Mesenchymal stem cell of the bone marrow (primary cell): ENCODE measurements around the gene IFT57.

DNA sequence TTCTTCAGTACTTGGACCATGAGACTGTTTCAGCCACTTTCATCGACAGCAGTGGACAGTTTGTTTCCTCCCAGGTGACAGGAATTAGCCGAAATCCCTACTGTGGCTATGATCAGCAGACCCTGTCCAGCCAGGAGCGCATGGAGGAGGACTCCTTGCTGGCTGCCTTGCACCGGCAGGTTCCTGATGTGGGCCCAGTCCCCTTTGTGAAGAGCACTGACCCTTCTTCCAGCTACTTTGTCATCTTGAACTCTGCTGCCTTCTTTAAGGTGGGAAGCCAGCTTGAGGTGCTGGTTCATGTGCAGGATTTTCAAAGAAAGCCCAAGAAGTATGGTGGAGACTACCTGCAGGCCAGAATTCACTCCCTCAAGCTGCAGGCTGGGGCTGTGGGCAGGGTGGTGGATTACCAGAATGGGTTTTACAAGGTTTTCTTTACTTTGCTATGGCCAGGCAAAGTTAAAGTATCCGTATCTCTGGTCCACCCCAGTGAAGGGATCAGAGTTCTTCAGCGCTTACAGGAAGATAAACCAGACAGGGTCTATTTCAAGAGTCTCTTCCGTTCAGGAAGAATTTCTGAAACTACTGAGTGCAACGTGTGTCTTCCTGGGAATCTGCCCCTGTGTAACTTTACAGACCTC lies 22.3 kb downstream of the NXPE3 start:
- CAGE, long polyA plus RNA: no peak

DNA sequence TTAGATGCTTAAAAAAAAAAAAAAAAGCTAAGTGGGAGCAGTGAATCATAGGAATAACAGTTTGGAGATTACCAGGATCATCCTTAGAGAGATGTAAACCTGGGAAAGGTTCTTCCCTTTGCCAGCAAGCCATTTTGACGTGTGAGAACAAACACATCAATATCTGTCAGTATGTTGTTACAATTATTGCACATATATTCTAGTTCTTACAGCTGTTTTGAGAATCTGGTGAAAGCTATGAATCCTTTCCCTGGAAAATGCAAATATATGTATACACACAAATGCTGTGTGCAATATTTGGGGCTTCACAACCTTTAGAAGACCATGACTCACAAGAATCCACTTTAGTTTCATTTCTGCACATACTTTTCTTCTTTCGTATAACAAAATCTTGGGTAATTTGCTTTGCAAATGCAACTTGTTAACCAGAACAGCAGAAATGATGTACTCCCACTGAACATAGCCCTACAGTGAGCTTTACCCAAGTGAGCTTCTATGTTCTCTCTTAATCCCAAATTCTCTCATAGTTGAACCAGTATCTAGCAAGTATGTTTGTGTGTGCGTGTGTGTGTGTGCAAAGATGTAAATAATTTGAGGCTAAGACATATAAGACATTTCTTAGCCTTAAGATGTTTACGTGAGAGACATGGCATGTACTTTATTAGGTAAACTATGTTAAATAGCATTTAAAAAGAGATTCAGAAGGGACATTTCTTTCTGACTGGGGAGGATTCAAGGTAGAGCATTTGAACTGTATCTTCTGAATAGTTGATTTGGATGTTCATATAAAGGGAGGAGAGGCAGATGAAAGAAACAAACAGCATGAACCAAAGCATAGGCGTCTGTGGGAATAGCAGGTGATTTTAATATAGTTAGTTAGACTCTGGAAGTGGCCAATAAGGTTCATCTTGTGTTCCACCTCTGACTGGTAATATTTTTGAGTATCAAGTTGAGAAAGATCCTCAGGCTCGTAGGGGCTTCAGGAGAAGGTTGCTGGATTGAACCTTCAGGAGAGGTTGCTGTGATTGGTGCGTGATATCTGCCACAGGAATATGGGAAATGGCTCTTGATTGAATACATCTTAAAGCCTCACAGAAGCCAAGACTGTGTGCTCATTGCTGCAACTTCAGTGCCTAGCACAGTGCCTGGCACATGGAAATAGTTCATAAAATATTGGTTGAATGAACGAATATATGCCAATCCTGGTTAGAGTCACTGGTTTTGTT lies 12.4 kb downstream of the NFKBIZ start:
- CAGE, long polyA plus RNA: no peak

GRCh38 chr3:101936460-101937315 lies 87.4 kb downstream of the NFKBIZ start:
- CAGE, long polyA plus RNA: no peak

- CAGE, long polyA plus RNA: no peak
Measured at GRCh38 chr3:102085711-102086093, 236.4 kb downstream of the NFKBIZ start.

GRCh38 chr3:102130236-102130799 lies 281.0 kb downstream of the NFKBIZ start:
- CAGE, long polyA plus RNA: no peak

- CAGE, long polyA plus RNA: no peak
Measured at GRCh38 chr3:104523176-104523512, 843.6 kb upstream of the ALCAM start.

GRCh38 chr3:104850372-104850663 lies 516.4 kb upstream of the ALCAM start:
- CAGE, long polyA plus RNA: no peak

GRCh38 chr3:105798736-105799061 lies 70.1 kb downstream of the CBLB start:
- CAGE, long polyA plus RNA: no peak

GRCh38 chr3:105862394-105862818 lies 6.4 kb downstream of the CBLB start:
- CAGE, long polyA plus RNA: no peak

DNA sequence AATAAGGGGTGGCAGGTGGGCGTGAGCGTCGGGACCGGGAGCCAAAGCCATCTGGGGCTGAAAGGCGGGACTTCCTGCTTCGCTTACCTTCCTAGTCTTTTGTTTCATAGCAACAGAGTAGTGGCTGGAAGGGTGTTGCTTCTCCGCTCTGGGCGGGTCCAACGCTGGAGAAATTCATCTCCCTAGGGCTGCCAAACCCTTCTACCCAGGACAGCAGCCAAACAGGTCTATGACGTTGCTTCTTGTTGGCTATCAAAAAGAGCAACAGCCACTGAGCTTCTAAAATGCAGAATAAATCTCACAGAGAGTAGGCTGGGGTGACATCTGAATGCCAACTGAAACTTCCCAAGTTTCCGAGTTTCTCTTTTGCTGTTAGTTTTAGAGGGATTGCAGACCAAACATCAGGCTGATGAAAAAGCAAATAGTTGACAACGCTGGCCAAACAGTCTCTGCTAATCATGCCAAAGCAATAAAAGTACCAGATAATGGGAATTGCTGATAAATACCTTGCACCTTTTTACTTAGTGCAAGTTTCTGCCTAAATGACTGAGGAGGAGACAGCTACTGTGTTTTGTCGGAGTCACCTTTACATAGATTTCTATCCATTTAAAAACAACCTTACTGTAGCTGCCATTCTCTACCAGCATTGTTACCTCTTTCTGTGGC lies 659 bp upstream of the CBLB start:
- CAGE, long polyA plus RNA: no peak

GRCh38 chr3:106193504-106193837 lies 324.7 kb upstream of the CBLB start:
- CAGE, long polyA plus RNA: no peak

DNA sequence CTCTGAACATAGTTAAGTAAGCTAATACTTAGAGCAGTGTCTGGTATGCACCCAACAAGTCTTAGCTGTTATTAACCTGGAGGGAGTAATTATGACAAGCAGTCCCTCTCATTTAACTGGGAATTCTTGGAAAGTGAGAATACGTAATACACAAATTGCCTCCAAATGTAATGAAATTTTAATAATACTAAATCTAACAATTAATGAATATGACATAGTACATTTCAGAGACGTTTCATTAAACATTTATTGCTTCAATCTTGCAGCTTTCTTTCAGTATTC lies 2.6 kb upstream of the CCDC54 start:
- CAGE, long polyA plus RNA: no peak

DNA sequence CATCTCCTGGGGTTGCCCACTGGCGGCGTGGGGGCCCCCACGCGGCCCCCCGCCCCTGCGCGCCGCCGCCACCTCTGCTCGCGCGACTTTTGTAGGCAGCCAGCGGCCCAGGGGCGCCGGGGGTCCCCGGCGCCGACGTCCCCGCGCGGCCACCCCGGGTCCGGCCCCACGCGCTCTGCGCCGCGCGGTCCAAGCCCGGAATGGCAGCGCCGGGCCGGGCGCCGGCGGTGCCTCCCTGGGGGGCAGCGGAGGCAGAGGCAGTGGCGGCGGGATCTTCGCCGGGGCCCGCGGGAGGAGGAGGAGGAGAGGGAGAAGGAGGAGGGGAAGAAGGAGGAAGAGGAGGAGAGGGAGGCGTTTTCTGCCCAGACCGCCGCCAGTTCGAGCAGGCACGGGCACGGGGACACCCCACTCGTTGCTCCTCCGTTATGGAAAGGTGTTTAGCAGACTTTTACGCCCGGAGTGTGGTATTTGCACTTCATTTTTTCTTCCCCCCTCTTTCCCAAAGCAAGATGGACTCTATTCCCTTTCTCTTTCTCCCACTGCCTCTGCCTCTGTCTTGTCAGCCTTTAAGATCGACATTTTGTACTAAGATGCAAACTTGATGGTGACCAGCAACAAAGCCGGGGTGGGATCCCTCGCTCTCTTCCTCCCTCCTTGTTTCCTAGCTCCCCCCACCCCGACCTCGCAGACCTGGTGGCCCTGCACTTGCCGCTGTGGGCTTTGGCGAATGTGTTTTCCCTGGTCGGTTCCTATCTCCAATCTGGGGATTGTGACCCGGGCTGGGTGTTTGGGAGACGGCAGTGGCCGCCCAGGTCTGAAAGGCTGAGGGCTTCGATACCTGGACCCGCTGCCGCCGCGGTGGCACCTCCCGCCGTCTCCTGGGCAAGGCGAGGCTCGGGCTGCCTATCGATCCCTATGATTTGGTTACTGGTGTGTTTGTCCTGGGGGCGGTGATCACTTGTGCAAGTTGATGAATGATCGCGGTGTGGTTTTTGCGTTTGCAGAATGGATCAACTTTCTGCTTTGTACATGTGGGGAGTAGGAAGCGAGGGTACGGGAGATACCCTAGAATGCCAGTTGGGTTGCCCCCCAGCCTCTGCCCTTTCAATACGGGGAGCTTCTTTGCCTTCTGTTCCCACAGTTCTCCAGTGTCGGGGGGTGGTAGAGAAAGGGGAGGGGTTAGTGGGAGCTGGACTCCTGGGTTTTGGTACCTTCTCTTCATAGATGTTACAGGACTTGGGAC lies 2.7 kb downstream of the BBX start:
- CAGE, long polyA plus RNA: no peak

GRCh38 chr3:107570140-107570955 lies 47.6 kb downstream of the BBX start:
- CAGE, long polyA plus RNA: no peak

- CAGE, long polyA plus RNA: no peak
Measured at GRCh38 chr3:107698937-107699479, 176.2 kb downstream of the BBX start.

GRCh38 chr3:107800573-107801311 lies 278.0 kb downstream of the BBX start:
- CAGE, long polyA plus RNA: no peak

- CAGE, long polyA plus RNA: no peak
Measured at GRCh38 chr3:108055779-108056433, 34.9 kb downstream of the CD47 start.

GRCh38 chr3:108130093-108130650 lies 39.3 kb upstream of the CD47 start:
- CAGE, long polyA plus RNA: no peak

- CAGE, long polyA plus RNA: no peak
Measured at GRCh38 chr3:108131648-108131986, 40.8 kb upstream of the CD47 start.

DNA sequence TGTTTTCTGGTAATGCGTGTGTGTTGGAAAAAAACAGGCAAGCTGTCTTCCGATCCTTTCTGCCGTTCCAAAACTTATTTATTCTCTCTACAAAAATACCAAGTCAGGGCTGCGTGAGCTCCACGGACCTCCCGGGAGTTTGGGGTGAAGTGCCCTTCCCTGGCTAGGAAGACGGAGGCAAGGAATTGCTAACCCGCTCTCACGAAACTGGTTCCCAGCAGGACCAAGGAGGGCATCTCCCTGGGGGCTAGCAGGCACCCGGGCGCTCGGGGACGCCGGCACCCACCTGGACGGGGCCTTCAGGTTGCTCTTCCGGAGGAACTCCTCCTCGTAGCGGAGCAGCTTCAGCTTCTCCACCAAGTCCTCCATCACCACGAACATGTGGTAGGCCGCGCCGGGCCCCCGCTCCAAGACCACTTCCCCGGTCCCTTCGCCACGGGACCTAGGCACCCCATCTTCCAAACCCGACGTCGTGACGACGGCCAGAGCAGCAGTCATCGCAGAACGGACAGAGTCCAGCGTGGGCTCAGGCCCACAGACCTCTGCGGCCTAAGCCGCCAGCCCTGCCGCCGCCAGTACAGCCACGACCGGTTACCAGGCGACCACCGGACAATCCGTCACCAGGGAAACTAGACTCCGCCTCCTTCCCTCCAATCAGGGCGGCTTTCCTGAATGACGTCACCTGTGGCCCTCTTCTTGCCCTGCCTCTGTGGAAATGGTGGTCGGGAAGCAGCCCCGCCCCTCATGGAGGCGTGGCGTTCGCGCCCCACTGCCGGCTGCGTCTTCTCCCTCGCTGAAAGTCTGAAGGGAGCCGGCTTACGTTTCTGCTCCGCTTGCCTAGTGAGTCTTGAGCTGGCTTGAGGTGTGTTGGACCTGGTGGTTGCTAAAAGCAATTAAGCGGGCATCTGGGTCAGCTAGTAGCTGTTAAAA lies at the start of gene IFT57:
IFT57 (minus strand) TSS at position 600 of the 930 bp plus-strand sequence.
- CAGE, long polyA plus RNA: no peak